Esophagus muscularis mucosa (tissue), 4 donors: ENCODE measurements around the gene INTU.

DNA sequence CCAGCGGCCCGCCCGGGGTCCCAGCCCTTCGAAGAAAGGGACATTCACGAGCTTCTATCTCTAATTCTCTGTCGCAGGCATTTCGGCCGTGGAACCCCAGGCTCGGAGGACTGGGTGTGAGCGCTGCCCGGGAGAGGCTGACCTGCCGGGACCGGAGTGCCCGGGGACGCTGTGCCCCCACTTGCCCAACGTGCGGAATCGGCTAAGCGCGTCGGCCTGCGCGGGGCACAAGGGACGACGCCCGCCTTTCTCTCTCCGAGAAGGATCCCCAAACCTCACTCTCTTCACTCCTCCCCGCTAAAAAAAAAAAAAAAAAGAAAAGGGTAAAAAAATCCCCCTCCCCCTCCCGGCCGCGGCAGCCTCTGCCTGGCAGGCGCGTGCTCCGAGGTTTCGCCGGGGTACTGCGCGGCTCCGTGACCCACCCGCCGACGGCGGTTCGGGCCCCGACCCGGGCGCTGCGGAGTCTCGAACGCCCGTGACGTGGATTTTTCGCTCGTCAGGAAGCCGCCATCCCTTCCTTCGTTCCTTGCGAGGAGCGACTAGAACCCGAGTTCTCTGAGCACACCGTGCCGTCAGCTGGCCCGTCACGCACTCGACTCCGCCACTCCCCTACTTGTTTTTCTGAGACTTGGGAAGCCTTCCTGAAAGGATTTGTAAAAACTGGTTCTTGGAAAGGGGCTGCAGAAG lies 1.1 kb downstream of the SPRY1 start:
- PRO-cap: bidirectional peak, plus-strand start at position 612 of the sequence, minus-strand start at position 403 of the sequence
- RAMPAGE, long total RNA, 4 experiments: start-site peak on the plus strand in 1 of 4 experiments, centred at positions 113 to 392 of the sequence, 5 to 10 reads per replicate

GRCh38 chr4:123488708-123489423 lies 92.3 kb downstream of the SPRY1 start:
- PRO-cap: unidirectional peak, plus-strand start at chr4:123489130
- RAMPAGE, long total RNA, 4 experiments: no peak in any of the 4 experiments

GRCh38 chr4:123588580-123588916 lies 192.0 kb downstream of the SPRY1 start:
- PRO-cap: bidirectional peak, plus-strand start at chr4:123589207, minus-strand start at chr4:123588825
- RAMPAGE, long total RNA, 4 experiments: no peak in any of the 4 experiments

DNA sequence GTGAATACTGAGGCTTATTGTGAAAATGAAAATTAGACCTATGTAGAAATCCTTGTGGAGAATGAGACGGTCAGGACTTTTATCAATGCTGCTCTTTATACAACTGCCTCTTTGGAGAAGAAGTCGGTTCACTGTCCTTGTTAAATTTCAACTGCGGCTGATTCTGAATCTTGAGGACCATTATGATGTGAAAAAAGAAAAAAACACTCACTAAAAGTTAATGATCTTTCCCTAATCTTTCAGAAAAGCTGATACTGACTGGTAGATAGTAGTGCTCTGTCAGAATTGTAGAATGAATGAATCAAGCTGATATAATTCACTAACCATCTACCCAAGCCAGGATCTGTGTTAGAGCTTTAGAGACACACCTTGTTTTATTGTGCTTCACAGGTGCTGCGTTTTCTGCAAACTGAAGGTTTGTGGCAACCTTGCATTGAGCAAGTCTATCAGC lies 204.8 kb downstream of the SPRY1 start:
- PRO-cap: no peak
- RAMPAGE, long total RNA, 4 experiments: no peak in any of the 4 experiments

DNA sequence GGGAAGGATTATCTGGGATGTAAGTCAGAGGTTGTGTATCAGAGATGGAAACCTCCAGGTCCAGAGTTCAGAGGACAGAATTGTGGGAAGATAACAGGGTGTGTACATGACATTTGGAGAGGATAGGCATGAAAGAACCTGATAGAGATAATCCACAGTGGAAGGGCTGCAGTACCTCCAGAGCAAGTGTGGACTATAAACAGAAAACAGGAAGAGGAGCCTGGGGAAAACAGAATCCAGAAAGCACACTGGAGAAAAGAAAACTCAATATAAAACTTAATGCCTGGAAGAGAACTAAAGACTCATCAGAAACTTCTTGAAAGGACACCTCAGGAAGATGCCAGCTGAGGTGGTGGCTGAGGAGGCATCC lies 262.8 kb downstream of the SPRY1 start:
- PRO-cap: no peak
- RAMPAGE, long total RNA, 4 experiments: no peak in any of the 4 experiments

GRCh38 chr4:123892775-123893584 lies 496.4 kb downstream of the SPRY1 start:
- PRO-cap: no peak
- RAMPAGE, long total RNA, 4 experiments: no peak in any of the 4 experiments

- PRO-cap: no peak
- RAMPAGE, long total RNA, 4 experiments: start-site peak on the plus strand in 1 of 4 experiments, at chr4:124027854-124027914 at its widest, 10 reads per replicate
These were observed 631.0 kb downstream of the SPRY1 start for GRCh38 chr4:124027527-124028015.

DNA sequence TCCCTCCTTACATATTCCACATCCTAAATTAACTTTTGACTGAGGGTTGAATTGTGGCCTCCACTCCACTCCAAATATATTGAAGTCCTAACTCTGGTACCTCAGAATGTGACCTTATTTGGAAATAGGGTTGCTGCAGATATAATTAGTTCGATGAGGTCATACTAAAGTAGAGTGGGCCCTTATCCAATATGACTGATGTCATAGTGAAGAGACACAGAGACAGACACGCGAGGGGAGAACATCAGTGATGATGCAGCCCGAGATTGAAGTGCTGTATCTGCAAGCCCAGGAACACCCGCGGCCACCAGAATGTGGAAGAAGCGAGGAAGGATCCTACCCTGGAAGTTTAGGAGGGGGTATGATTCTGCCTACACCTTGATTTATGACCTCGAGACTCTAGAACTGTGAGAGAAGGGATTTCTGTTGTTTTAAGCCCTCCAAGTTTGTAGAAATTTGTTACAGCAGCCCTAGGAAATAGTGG lies 279.0 kb downstream of the ANKRD50 start:
- PRO-cap: no peak
- RAMPAGE, long total RNA, 4 experiments: no peak in any of the 4 experiments

DNA sequence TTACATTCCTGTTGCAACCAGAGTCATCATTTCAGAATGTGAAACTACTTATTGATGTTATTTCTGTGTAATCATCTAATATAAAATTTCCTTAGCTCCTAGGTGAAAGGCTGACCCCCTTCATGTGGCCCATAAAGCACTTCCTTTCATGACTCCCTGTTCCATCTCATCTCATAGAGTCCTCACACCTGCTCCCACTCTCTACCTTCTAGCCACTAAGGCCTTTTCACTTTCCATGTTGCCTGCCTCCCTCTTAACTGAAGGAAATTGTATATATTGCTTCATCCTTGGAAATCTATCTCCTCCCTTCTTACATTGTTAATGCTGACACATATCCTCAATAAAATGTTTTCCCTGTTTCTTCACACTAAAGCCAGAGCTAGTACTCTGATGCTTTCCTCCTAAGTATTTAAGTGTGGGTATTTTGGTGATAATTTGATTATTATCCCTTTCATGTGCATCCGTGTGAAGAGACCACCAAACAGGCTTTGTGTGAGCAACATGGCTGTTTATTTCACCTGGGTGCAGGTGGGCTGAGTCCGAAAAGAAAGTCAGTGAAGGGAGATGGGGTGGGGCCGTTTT lies 830.1 kb downstream of the FAT4 start:
- PRO-cap: no peak
- RAMPAGE, long total RNA, 4 experiments: no peak in any of the 4 experiments

GRCh38 chr4:127020423-127020828 lies 612.3 kb upstream of the INTU start:
- PRO-cap: no peak
- RAMPAGE, long total RNA, 4 experiments: no peak in any of the 4 experiments

DNA sequence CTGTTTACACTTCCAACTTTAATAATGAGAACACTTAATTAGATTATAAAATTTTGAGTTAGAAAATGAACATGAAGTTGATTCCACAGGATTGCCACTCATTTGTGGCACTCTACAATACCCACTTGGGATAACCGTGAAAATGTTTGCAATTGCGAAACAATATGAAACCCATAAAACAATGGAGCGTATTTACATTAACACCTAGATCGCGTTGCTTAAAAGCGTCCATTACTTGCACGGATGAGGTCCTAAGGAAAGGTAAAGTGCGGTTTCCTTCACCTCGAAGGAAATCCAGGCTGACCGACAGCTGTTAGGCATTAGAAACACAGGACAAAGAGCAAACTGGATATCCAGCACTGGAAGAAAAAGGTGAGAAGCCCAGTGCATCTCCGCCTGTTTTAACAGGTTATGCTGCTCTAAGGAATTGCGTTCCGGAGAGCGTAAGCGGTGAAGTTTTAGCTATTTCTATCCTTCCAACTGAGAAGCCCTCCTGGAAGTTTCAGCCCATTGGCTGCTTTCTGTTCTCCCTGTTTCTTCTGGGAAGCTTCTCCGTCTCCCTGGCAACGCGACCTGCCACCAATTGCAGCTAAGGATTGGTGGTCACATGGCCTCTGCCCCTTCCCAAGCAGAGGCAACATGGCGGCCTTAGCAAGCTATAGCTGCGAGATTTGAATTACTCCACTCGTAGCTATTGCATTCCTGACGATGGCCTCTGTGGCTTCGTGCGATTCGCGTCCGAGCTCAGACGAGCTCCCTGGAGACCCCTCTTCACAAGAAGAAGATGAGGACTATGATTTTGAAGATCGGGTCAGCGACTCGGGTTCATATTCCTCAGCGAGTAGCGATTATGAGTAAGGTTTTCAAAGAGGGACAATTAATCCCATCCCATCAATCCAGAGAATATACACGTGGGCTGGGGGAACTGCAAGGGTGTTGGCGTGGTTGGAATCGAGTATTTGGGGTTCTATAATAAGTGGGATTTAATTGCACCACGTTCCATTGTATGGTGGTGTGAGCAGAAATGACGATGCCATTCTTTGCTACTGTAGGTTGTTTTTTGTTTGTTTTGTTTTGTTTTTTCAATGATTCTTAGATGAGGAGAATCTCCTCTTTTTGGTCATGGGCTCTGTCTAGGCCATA lies at the start of gene INTU:
Gene INTU, plus strand, starts transcription at position 631 of the 1,143 bp plus-strand sequence.
- PRO-cap: no peak
- RAMPAGE, long total RNA, 4 experiments: start-site peak on the plus strand in 1 of 4 experiments, centred at position 692 of the sequence, 18 reads per replicate

DNA sequence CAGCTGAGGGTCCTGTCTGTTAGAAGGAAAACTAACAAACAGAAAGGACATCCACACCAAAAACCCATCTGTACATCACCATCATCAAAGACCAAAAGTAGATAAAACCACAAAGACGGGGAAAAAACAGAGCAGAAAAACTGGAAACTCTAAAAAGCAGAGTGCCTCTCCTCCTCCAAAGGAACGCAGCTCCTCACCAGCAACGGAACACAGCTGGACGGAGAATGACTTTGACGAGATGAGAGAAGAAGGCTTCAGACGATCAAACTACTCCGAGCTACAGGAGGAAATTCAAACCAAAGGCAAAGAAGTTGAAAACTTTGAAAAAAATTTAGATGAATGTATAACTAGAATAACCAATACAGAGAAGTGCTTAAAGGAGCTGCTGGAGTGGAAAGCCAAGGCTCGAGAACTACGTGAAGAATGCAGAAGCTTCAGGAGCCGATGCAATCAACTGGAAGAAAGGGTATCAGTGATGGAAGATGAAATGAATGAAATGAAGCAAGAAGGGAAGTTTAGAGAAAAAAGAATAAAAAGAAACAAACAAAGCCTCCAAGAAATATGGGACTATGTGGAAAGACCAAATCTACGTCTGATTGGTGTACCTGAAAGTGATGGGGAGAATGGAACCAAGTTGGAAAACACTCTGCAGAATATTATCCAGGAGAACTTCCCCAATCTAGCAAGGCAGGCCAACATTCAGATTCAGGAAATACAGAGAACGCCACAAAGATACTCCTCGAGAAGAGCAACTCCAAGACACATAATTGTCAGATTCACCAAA lies 45.0 kb downstream of the INTU start:
- PRO-cap: no peak
- RAMPAGE, long total RNA, 4 experiments: no peak in any of the 4 experiments

- PRO-cap: no peak
- RAMPAGE, long total RNA, 4 experiments: no peak in any of the 4 experiments
These were observed 59.6 kb downstream of the PGRMC2 start for GRCh38 chr4:128228052-128228470.

DNA sequence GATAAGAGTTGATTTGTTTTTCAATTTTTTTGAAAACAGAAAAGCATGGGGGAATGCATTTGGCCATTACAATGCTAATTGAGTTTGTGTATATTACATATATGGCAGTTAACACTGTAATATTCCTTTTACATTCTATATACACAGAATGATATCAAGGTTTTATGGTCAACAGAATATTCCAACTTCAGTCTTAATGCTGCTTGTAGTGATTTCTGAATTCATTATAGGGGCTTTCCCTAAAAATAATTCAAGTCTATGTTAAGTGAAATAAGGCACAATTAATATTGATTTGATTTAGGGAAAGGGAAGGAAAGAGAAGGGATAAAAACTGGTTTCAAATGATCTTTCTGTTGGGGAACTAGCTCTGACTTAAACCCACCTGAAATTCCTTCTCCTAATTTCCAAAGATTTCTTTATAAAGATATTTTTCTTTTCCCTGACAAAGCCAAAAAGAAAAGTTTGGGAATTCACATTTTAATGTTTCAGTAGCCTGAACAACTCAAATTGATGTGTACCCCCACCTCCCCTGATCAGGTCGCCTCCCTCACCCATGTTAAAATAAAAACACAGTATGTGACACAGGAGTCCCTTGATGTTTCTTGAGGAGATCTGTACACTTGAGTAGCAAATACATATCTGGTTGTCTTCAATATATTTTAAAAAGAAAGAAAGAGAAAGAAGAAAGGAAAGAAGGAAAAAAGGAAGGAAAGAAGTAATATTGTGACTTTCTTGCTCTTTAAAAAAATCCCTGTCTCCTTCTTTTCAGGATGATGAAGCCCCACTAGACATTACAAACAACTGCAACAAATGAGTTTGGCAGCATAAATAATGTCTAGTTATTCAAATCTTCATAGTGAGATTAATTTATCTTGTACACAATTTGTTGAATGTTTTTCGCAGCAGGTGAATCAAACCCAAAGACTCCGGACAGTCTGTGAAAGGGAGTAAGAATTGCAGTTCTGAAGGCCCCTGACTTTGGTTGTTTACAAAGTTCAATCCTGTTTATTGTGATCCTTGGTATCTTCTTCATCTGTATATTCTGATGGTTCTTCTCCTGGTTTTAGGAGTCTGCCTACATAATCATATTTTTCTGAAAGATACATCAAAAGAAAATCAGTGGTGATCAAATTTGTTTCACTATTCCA lies 16.9 kb downstream of the PGRMC2 start:
- PRO-cap: no peak
- RAMPAGE, long total RNA, 4 experiments: no peak in any of the 4 experiments

- PRO-cap: no peak
- RAMPAGE, long total RNA, 4 experiments: no peak in any of the 4 experiments
These were observed 59.8 kb upstream of the PGRMC2 start for GRCh38 chr4:128347304-128347855.

- PRO-cap: no peak
- RAMPAGE, long total RNA, 4 experiments: no peak in any of the 4 experiments
These were observed 36.6 kb downstream of the JADE1 start for GRCh38 chr4:128845907-128846674.

GRCh38 chr4:130028621-130028977 lies 932.6 kb downstream of the C4orf33 start:
- PRO-cap: no peak
- RAMPAGE, long total RNA, 4 experiments: no peak in any of the 4 experiments

GRCh38 chr4:132344801-132345210 lies 804.3 kb upstream of the PCDH10 start:
- PRO-cap: no peak
- RAMPAGE, long total RNA, 4 experiments: no peak in any of the 4 experiments

DNA sequence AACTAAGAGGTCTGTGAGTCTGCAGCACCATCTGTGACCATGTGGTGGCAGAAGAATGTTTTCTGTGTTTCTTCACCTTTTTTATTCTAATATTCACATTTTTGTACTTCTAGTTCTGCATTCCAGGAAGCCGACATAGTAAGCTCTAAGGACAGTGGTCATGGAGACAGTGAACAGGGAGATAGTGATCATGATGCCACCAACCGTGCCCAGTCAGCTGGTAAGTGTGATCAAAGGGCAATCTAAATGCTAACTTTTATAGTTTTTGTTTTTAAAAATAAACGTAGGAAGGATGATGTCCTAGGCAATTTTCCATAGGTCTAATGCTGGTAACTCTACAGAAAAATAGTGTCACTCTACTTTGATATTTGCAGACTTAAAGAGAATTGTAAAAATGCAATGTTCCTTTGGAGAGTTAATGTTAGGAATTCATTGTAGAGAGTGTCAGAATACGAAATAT lies 5.7 kb downstream of the PCDH10 start:
- PRO-cap: no peak
- RAMPAGE, long total RNA, 4 experiments: no peak in any of the 4 experiments

DNA sequence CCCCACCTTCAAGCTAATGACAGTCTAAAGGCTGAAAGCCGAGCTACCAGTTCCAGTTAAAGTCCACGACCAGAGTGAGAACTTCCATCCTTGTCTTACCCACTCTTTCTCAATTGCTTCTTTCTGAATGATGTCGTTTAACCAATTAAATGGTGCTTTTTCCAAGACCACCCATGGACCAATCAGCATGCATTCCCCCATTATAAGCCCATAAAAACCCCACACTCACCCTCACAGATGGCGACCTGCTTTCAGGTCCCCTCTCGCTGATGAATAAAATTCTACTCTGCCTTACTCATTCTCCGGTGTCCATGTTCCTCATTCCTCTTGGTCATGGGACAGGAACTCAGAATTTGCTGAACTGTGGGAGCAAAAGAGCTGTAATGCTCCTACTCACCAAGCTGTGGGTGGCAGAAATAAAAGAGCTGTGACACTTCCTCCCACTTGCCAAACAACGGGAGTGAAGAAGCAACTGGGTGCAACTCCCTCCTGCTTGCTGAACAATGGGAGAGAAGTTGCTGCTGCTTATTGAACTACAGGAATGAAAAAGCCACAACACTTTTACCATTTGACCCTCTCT lies 168.4 kb upstream of the PCDH18 start:
- PRO-cap: bidirectional peak, plus-strand start at position 447 of the sequence, minus-strand start at position 275 of the sequence
- RAMPAGE, long total RNA, 4 experiments: start-site peak on the minus strand in 3 of 4 experiments, centred at positions 306 to 333 of the sequence, 7 to 32 reads per replicate